GM12891 (cell line): ENCODE results near the genes PLA2G1B and RNF10.

GRCh38 chr12:120327476-120328147 is at the start of gene PLA2G1B:
PLA2G1B (minus strand) TSS chr12:120327779.
- RRBS, result no CpG with 5 or more reads among the region's 9 CpGs

DNA sequence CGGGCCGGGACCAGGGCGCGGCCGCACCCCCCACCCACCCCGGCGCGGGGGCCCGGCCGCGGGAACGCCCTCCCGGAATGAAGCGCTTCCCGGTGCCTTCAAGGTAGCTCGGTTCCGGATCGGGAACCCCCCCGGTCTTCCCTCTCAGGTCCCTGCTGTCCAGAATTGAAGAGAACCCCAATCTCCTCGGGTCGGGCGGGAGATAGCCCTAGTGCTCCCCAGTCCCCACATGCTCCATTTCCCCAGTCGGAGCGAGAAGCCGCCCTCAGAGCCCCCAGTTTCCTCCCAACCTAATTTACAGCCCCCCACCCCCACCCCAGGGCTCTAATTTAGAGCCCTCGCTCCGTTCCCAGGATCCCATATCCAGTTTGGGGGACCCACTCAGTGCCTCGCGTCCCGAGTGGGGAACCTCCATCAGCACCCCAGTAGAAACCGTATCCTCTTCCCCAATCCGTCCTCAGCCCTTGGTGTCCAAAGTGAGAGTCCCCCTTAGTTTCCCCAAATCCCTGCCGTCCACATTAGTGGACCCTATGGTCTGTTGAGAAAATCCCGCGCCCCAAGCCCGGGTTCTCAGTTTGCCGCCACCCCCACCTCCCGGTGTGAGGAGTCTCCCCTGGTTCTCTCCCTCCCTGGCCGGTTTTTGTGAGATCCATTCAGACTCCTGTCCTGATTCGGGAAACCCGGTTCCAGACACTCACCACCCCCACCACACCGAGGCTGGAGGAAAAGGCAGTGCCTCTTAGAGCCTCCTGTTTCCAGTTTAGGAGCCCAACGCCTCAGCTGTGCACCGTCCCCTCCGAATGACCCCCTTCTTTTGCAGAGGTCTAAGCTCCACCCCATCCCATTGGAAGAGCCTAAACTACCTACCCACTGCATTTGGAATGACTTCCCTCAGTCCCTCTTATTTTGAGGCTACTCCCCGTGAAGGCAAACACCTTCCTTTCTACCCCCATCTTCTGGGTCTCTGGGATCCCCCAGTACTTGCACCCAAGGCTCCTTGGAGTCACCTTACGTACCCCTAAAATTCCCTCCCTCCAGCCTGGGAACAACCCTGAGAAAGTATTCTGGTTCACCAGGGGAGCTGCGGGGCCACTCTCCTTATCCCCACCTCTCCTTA is 817 bp upstream of the MSI1 start:
- RRBS, result no CpG with 5 or more reads among the region's 48 CpGs

DNA sequence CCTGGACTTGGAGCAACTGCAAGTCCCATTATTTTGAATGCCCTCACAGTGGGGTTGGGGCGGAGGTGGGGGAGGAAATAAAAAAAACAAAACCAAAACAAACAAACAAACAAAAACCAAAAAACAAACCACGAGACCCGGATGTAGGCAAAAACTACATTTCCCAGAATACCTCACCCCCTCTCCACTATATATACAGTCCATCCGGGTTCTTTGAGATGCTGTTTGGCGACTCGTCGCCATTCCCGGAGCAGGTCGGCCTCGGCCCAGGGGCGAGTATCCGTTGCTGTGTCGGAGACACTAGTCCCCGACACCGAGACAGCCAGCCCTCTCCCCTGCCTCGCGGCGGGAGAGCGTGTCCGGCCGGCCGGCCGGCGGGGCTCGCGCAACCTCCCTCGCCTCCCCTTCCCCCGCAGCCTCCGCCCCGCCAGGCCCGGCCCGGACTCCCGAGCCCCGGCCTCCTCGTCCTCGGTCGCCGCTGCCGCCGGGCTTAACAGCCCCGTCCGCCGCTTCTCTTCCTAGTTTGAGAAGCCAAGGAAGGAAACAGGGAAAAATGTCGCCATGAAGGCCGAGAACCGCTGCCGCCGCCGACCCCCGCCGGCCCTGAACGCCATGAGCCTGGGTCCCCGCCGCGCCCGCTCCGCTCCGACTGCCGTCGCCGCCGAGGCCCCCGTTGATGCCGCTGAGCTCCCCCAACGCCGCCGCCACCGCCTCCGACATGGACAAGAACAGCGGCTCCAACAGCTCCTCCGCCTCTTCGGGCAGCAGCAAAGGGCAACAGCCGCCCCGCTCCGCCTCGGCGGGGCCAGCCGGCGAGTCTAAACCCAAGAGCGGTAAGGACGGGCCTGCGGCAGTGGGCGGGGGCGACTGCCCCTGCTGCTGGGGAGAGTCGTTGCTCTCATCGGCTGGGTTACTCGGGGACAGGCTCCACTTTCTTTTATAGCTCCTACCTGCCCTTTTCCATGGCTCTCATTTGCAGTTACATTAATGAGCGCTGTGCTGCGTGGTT is at the start of gene RNF10:
TSS of gene RNF10 (plus strand) at position 221 of the 1,009 bp plus-strand sequence.
- RRBS, result 2% methylated on average over 10 of the region's 89 CpGs

- RRBS, result no CpG with 5 or more reads among the region's 7 CpGs
These were observed 1.0 kb downstream of the RNF10 start for GRCh38 chr12:120535145-120535614.

- RRBS, result no CpG with 5 or more reads among the region's 2 CpGs
These were observed 5.2 kb downstream of the RNF10 start for GRCh38 chr12:120539370-120539805.

GRCh38 chr12:120620413-120621061 is 19.9 kb upstream of the CABP1 start:
- RRBS, result no CpG with 5 or more reads among the region's 3 CpGs

DNA sequence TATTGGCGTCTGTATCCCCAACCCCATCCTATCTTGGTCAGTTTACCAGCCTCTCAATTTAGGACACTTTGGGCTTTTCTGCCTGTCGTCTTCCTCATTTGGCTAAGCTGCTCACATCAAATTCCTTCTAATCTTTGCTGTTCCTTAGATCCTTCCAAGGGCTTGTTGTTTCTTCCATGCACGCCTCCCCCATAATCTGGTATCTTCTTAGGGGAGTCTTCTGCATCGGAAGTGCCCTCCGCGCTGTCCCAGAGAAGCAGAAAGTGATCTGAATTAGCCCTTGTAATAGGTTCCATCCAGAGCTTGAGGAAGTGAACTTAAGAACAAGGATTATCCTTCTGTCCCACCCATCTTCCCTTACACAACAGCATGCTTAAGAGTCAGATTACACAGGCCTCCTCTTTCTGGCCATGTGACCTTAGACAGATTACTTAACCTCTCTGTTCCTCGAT is 11.2 kb downstream of the CABP1 start:
- RRBS, result no CpG with 5 or more reads among the region's 7 CpGs

DNA sequence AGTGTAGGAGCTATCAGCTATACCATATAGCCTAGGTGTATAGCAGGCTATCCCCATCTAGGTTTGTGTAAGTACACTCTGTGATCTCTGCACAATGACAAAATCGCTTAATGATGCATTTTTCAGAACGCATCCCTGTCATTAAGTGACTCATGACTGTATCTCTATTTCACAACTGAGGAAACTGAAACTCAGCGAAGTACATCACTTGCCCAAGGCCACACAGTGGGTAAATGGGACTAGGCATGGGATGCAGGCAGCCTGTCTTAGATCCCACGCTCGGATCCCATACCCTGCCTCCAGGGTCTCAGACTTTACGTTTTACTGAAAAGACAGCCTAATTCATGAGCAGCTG is 2.5 kb upstream of the MLEC start:
- RRBS, result no CpG with 5 or more reads among the region's 6 CpGs

DNA sequence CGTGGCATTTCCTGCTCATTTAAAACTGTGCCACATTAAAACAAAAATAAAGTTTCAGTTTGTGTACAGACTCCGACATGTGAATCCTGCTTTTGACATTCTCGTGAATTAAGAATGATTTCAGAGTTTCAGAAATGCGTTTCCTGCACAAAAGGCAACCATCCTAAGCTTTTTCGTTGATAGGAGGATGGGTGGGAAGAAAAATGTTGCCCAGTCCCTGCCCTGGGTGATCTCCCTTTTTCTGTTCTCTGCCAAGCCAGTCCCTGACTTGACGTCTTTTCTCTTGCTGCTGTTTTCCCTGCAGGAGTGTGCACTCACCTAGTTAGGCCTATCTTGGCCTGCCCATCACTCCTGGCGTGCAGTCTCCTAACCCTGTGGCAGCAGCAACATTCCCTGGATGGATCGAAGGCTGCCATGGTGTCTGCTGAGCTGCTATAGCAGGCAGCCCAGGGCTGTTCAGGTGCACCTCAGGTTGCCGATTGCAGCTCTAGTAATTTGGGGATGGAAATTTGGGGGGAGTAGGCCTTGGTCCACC is 1.1 kb downstream of the UNC119B start:
- RRBS, result no CpG with 5 or more reads among the region's 9 CpGs

DNA sequence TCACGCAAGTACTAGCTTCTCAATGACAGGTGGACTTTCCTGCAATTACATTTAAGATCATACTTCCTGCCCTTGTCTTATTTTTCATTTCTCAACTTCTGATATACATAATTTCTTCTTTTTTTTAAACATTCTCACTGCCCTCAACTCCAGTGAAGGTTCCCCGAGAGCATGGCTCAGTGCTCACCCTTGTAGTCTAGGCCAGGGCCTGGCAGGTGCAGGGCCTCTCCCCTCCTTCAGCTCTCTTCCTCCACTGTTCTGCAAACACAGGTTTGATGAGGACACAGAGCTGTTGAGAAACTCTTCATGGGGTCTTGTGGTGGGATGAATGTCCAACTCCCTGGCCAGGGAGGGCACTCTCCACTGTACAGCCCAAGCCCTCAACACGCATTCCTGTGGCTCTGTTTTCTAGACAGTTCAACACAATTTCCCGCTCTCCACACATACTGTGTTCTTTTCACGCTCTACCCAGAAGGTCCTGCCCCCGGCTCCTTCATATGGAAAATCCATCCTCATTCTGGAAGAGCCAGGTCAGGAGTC is 45.9 kb downstream of the ACADS start:
- RRBS, result no CpG with 5 or more reads among the region's 6 CpGs

- RRBS, result no CpG with 5 or more reads among the region's 14 CpGs
These were observed 13.2 kb upstream of the HNF1A start for GRCh38 chr12:120965085-120965653.

DNA sequence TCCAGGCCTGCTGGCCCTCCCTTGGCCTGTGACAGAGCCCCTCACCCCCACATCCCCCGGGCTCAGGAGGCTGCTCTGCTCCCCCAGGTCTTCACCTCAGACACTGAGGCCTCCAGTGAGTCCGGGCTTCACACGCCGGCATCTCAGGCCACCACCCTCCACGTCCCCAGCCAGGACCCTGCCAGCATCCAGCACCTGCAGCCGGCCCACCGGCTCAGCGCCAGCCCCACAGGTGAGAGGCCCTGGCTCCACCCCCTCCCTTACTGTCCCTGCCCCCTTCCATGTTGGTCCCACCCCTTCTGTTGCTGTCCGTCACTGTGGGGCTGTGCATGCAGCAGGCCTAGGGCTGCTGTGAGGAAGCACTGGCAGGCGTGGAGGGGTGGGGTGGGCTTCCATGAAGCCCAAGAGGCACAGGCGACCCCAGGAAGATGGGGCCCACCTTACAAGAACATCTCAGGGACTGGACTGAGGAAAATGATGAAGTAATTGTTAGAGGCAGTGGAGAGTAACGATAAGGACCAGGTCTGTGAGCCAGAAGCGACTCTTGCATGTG is 16.8 kb downstream of the C12orf43 start:
- RRBS, result 78% methylated on average over 4 of the region's 13 CpGs

GRCh38 chr12:121033774-121034367 is 5.2 kb downstream of the OASL start:
- RRBS, result no CpG with 5 or more reads among the region's 6 CpGs

DNA sequence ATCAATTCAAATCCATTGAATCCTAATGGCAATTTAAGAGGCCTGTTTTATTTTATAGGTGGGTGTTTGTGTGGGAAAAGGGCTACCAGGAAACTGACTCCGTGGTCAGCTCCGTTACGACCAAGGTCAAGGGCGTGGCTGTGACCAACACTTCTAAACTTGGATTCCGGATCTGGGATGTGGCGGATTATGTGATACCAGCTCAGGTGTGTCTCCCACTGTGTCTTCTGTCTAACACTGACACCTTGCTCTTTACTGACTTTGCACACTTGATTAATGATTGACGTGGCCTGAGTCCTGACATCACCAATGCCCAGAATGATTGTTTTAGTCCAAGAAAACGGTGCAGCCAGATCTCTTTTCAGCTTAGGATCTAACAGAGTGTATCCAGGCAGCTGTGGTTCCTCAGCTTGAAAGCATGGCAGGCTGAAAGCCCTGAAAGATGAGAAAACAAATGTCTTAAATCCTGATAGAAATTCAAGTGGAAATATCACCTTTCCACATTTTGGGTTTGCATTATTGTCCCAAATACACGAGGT is 7.2 kb downstream of the P2RX4 start:
- RRBS, result no CpG with 5 or more reads among the region's 9 CpGs

DNA sequence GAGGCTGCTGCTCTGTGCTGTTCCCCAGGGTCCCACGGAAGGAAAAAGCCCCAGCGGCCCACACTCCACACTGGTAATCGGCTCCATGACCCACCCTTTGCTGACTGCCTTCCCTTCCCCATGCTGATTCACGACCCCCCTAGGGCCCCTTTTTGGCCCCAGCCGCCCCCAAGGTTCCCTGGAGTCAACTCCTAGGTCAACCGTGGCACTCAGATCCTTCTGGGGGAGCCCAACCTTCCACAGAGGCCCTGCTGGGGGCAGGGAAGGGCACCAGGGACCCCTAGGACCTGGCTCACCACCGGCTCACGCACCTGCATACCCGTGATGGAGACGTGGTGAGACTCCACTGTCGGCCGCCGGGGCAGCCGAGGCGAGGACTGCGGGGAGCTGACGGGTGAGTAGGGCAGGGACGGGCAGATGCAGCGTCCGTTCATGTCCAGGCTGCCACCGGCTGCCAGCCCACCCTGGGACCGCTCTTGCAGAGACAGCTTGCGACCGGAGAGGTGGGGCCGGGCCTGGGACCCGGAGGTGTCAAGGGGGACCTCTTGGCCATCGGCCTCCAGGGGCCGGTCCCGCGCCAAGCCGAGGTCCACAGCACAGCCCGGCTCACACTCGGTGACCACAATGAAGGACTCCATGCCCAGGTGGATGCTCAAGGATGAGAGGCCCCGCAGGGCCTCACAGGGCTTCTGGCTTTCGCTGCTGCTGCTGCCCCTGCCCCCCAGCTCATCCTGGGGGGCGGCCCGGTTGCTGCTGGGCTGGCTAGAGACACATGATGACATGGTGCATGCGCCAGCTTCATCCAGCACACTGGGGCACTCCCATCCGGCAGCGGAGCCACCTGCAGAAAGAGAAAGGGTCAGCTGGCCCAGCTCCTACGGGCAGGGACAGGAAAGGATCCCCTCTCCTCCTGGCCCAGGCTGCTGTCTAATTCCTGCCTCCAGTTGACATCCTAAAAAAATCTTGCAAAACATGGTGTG is 22.5 kb downstream of the CAMKK2 start:
- RRBS, result 97% methylated on average over 26 of the region's 41 CpGs

DNA sequence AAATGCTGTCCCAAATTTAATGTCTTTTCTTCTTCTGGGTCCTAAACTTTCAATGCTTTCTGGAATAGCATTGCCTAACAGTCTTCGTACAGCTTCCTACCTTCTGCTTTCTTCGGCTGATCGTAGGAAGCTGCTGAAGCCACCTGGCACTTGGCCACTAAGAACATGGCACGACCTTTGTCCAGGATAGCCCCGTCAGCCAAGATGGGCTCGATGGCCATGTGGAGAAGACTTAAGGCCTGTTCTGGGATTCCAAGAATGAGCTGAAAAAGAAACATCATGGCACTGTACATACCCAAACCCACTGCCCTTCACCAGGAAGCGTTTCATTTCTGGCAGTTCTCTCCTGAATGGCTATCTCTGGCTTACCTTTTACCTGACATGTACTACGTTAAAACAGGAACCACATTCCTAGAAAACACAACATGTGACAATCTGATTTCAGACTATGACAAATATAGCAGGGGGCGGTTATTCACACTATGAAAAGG is 13.1 kb upstream of the CAMKK2 start:
- RRBS, result no CpG with 5 or more reads among the region's 9 CpGs

- RRBS, result no CpG with 5 or more reads among the region's 5 CpGs
These were observed 6.5 kb downstream of the ANAPC5 start for GRCh38 chr12:121345596-121346296.

DNA sequence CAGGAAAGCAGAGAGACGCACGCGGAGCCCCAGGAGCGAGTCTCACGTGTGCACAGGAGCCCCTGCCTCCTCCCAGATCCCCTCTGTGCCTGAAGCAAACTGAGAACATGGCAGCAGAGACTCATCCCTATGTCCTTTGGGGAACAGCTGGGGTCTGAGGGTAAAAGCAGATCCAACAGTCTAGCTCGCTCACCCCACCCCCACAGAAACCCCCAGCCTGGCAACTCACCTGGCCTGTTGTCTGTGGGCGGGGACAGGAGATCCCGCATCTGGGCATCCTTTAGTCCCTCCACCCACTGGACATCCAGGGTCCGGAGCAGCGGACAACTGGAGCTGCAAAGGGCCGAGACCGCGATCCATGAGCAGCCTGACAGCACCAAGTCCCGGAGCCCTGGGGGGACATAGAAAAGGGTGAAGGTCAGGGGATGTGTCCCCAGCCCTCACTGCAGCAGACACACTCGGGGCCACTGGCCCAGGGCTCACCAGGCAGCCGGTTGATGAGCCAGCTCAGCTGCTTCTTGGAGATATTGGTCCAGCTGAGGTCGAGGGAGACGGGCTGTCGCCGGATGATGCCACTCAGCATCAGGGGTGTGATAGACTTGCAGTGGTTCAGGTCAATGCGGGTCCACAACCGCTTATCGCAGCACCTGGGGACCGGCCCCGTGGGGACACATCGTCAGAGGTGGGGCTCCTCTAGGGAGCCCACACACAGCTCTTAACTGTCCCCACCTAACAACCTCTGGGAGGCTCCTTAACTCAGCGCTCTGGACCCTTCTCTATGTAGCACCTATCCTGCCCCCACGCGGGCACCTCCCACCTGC is 40.9 kb downstream of the RNF34 start:
- RRBS, result 97% methylated on average over 14 of the region's 29 CpGs

DNA sequence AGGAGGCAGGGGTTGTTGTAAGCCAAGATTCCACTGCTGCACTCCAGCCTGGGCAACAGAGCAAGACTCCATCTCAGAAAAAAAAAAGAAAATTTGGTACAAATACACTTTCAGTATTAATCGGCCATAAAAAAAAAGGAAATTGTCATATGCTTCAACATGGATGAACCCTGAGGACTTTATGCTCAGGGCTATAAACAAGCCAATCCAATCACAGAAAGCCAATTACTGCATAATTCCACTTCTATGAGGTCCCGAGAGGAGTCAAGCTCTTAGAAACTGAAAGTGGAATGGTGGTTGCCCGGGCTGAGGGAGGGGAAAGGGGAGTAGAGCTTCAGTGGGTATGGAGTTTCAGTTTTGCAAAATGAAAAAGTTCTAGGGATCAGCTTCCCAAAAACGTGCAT is 51.9 kb downstream of the RNF34 start:
- RRBS, result no CpG with 5 or more reads among the region's 4 CpGs

DNA sequence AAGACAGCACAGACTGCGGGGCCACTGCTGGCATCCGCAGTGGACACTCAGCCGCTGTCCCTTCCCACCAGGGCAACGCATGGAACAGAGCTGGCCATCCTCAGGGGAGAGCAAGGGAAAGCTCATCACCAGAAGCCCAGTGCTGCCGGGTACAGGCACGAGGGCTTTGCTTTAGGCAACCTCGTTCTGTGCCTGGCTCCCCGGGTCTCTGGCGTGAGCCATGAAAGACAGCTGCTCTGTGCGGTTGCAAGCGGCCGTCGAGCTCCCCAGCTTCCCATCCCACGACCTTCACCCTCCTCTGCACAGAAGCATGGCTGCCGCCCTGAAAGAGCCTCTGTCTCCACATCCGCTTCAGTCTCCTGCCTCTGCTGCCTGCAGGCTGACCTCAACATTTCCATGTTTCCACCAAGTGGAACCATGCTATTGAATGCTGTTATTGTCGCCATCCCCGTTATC is 57.2 kb downstream of the KDM2B start:
- RRBS, result 3% methylated on average over 4 of the region's 18 CpGs